ENCODE data around the gene PHRF1.

GRCh38 chr11:208561-208957, 1.1 kb downstream of the RIC8A start:
- PRO-cap: bidirectional peak, plus-strand start at chr11:208791, minus-strand start at chr11:208690
- RRBS: 3% methylated on average over 14 of the region's 43 CpGs

GRCh38 chr11:222253-222906, 13.8 kb downstream of the SIRT3 start:
- PRO-cap: no peak
- RRBS: no CpG with 5 or more reads among the region's 14 CpGs

DNA sequence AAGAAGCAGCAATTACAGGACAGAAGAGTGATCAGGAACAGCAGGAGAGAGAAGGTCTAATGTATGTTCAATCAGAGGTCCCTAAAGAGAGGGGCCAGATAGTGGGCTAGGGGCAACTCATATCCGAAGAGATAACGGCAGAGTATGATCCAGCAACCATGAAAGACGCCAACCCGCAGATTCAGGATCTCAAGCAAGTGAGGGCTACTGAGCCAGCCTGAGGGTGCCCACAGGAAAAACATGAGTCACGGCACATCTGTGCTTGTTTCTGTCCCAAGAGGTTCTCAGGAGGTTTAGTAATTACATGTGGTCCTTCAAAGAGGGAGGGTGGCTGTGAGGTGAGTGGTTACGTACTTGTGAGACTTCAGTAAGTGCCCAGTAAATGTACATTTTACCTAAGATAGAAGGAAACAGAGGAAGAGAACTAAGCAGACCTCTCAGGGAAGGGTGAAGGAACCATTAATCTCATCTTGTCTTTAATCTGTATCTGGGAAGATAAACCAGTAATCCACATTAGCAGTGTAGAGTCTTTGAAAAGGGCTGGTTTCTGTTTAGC, 10.4 kb downstream of the SIRT3 start:
- PRO-cap: no peak
- RRBS: no CpG with 5 or more reads among the region's 6 CpGs

- PRO-cap: no peak
- RRBS: no CpG with 5 or more reads among the region's 14 CpGs
Observed at GRCh38 chr11:282393-283346, 4.5 kb downstream of the NLRP6 start.

GRCh38 chr11:293474-294296, 4.8 kb downstream of the PGGHG start:
- PRO-cap: no peak
- RRBS: no CpG with 5 or more reads among the region's 26 CpGs

- PRO-cap: no peak
- RRBS: no CpG with 5 or more reads among the region's 42 CpGs
Observed at GRCh38 chr11:310929-311258, 2.9 kb upstream of the IFITM1 start.

DNA sequence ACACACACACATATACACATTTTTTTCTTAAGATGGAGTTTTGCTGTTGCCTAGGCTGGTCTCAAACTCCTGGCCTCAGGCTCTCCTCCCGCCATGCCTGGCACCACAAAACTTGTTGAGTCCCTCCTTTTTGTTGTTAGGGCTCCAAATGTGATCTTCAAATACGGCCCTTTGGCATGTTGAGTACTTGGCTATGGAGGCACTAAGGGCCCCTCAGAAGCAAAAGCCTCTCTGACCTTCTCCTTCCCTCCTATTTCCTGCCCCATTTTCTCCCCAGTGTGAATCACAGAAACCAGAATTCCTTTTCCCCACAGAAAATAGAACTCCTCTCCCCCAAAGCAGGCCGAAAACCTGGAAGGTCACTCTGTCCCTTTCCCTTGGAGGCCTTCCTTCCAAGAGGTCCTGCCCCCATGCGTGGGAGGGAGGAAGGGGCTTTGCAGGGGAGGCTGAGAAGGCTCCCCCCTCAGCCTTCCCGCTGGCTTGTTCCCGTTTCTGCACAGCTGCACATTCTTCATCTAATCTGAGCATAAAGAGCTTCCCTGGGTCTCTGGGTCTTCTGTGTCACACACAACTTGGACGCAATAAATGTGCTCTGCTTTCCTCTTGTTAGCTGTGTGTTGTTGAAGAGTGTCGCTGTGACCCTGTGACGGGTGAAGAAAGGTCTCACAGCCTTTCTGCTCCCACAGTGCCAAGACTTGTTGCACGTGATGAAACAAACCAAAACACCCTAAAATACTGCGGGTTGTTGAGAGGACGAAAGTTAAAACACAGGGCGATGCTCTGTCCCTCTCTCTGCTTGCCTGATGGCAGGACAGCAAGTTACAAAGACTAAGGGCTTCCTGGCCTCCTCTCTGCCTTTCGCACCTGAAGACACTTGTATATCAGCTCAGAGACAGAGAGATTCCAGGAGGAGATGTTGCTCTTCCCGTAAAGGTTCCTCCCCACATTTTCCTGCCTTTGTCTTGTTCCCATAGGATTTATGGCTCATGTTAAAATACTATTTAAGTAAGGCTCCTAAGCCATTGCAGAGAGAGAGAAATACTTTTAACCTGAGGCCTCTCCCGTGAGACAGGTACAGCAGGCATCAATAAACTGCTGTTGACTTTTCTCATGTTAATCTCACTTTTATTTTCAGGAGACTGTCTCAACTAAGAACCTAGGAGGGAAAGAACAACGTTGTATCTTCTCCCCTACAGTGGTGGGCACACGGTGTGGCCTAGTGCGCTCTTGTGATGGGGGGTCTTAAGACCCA, 15.2 kb upstream of the IFITM3 start:
- PRO-cap: no peak
- RRBS: no CpG with 5 or more reads among the region's 19 CpGs

GRCh38 chr11:355582-356692, 13.4 kb upstream of the B4GALNT4 start:
- PRO-cap: bidirectional peak, plus-strand start at chr11:355742, minus-strand start at chr11:355499; bidirectional peak, plus-strand start at chr11:356081, minus-strand start at chr11:356001; bidirectional peak, plus-strand start at chr11:356351, minus-strand start at chr11:356345
- RRBS: 1% methylated on average over 25 of the region's 78 CpGs

DNA sequence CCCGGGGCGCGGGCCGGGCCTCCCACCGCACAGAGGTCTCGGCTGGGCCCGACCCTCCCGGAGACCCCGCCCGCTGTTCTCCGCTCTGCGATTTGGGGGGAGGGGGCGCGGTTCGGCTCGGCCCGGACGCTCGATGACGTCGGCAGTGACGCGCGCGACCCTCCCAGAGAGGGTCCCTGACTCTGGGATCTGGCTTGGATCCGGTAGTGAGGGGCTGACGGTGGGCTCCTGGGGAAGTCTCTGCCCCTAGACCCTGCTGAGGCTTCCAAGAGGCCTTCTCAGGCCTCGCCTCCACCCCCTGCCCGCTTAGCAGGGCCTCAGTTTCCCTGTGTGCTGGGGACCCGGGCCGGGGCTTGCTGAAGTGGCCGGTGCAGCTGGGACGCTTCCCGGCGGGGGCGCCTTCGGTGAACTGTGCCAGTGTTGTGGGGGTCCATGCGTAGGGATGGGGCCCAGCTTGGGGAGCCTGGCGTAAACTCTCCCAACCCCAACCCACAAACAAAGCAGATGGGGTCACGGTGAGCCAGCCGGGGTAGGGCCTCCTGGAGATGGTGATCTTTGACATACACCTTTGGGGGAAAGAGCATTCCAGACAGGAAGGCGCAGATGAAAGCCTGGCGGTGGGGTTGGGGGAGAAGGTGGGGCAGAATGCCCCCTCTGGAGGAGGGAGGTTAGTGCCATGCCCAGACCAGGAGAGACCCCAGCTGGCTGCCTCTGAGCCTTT, 919 bp downstream of the B4GALNT4 start:
- PRO-cap: no peak
- RRBS: 2% methylated on average over 23 of the region's 43 CpGs

- PRO-cap: no peak
- RRBS: 90% methylated on average over 4 of the region's 16 CpGs
Observed at GRCh38 chr11:404280-404917, 10.4 kb downstream of the PKP3 start.

DNA sequence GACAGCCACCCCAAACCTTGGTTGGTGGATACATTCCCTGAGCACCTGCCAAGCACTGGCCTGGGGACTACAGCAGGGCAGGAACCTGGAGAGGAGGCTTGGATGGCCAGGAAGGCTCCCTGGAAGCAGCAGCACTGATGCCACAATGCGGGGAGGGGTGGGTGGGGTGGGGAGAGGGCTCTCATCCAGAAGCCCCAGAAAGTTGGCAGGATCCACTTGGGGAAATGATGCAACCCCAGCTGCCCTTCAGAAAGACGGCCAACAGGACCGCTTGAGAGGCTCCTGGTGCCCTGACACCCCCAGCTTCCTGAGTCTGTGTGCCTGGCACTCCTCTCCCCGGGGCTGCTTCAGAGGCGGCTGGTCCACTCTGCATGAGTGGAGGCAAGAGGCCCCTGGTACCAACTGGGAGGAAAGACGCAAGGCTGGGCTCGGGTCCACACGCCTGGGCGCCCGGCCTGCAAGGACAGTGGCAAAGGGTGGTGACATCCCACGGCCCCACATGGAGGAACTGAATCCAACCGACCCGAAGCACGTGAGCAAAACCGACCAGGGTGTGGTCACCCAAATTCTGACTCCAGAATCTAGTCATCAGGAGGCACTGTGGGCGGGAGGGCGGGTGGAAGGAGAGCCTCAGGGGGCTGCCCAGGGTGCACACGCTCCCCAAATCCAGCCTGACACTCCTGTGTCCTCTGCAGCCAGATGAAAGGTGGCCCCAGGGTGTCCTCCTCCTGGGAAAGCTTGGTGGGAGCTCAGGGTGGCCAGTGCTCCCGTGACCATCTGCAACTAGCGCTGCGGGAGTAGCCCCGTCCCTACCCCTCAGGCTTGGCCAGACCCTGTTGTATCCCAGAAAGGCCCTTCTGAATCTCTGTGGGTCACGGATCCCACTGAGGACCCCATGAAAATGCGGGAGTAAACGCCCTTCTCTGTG, 3.8 kb downstream of the RNH1 start:
- PRO-cap: bidirectional peak, plus-strand start at position 350 of the sequence, minus-strand start at position 136 of the sequence; bidirectional peak, plus-strand start at position 625 of the sequence, minus-strand start at position 510 of the sequence
- RRBS: no CpG with 5 or more reads among the region's 25 CpGs

GRCh38 chr11:506066-506203, 1.1 kb downstream of the RNH1 start:
- PRO-cap: no peak
- RRBS: under 1% methylated on average over 5 of the region's 8 CpGs

- PRO-cap: no peak
- RRBS: no CpG with 5 or more reads among the region's 10 CpGs
Observed at GRCh38 chr11:544111-544548, 6.8 kb downstream of the LRRC56 start.

GRCh38 chr11:576068-577138, at the start of gene PHRF1:
Gene PHRF1 (plus strand): TSS chr11:576470.
- PRO-cap: bidirectional peak, plus-strand start at chr11:576189, minus-strand start at chr11:575853; bidirectional peak, plus-strand start at chr11:576472, minus-strand start at chr11:576414
- RRBS: under 1% methylated on average over 51 of the region's 124 CpGs

GRCh38 chr11:612890-614094, 2.5 kb downstream of the IRF7 start:
- PRO-cap: no peak
- RRBS: 78% methylated on average over 8 of the region's 56 CpGs

- PRO-cap: no peak
- RRBS: 96% methylated on average over 3 of the region's 22 CpGs
Observed at GRCh38 chr11:680385-680927, 14.6 kb downstream of the DEAF1 start.

GRCh38 chr11:726207-726890, 20.3 kb downstream of the EPS8L2 start:
- PRO-cap: bidirectional peak, plus-strand start at chr11:726382, minus-strand start at chr11:726384; bidirectional peak, plus-strand start at chr11:726540, minus-strand start at chr11:726440; bidirectional peak, plus-strand start at chr11:726735, minus-strand start at chr11:726633
- RRBS: 2% methylated on average over 29 of the region's 60 CpGs

- PRO-cap: no peak
- RRBS: 30% methylated on average over 2 of the region's 8 CpGs
Observed at GRCh38 chr11:726891-727462, 20.3 kb upstream of the TALDO1 start.

GRCh38 chr11:794614-795775, 3.1 kb downstream of the SLC25A22 start:
- PRO-cap: no peak
- RRBS: 70% methylated on average over 16 of the region's 49 CpGs

GRCh38 chr11:821067-821872, 2.6 kb downstream of the PNPLA2 start:
- PRO-cap: no peak
- RRBS: 2% methylated on average over 3 of the region's 15 CpGs